AG04450 (cell line): ENCODE measurements around a stretch of chr1.

DNA sequence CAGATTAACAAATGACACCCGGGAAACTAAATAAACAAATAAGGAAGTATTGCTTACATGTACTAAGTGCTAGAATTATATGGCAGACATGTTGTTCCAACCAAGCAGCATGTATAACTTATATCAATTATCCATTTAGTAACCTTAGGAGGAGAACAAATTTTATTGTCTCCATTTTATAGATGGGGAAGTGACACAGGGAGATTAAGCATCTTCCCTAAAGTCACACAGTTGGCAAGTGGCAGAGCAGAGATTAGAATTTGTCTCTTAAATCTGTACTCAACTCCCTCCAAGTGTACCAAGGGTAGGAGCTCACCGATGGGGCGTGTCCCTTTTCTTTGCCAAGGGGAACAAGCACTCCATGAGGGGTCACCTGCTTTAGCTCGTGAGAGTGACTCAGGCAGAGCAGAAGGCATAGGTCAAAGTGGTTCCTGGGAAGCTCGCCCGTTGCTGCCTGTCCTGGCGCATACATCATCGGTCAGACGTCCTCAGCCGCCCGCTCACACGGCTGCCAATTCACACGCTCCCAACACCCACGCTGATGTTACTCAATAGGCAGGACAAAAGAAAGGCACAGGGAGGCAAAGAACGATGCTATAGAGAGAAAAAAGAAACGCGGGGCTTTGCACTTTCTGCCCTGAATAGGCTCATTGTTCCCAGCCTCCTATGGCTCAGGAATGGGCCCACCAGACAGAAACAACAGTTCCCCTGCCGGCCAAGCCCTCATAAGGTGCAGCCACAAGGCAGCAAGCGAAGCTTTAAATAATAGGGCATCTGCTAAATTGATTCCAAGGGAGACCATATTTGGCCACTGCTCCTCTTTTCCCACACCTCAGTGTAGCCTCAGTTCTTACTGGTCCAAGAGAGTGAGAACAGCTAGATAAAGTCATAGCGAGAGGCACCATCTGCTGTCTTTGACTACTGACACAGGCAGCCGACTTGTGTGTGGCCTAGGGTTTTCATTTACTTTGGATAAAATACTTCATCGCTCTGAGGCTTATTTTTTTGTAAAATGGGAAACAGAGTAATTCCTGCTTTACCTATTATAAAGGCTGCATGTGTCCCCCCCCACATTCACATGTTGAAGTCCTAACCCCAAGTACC lies 38.8 kb downstream of the VTCN1 start:
- CAGE, long polyA plus RNA, result no peak
- RRBS, result no CpG with 5 or more reads among the region's 22 CpGs

- CAGE, long polyA plus RNA, result no peak
- RRBS, result 0% methylated on average over 7 of the region's 39 CpGs
Observed at GRCh38 chr1:117605030-117605872, 597 bp upstream of the TENT5C start.

DNA sequence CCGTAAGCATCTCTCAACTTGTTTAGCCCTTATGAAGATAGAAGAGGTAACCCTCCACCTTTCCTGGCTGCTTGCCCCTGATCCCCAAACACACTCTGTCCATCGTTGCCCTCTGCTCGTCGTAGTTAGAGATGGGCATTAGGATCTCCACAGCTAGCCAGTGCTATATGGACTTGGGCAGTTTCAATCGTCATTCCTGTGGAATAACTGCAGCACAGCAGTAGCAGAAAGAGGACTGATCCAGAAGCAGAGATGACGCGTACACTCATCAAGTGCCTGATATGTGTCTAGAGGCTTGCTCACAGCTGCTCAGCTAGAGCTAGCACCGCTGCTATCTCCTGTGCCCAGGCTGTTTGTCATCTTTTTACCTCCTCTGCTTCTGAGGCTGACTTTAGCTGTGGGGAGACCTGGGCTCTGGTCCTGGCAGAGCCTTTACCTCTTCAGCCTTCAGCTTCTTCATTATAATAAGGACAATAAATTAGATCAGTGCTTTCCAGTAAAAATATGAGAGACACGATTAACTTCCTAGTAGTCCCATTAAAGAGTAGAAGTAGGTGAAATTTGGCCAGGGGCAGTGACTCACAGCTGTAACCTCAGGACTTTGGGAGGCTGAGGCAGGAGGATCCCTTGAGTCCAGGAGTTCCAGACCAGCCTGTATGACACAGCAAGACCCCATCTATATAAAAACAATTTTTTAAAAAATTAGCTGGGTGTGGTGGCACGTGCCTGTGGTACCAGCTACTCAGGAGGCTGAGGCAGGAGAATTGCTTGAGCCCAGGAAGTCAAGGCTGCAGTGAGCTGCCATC lies 5.4 kb downstream of the TENT5C start:
- CAGE, long polyA plus RNA, result no peak
- RRBS, result no CpG with 5 or more reads among the region's 10 CpGs

DNA sequence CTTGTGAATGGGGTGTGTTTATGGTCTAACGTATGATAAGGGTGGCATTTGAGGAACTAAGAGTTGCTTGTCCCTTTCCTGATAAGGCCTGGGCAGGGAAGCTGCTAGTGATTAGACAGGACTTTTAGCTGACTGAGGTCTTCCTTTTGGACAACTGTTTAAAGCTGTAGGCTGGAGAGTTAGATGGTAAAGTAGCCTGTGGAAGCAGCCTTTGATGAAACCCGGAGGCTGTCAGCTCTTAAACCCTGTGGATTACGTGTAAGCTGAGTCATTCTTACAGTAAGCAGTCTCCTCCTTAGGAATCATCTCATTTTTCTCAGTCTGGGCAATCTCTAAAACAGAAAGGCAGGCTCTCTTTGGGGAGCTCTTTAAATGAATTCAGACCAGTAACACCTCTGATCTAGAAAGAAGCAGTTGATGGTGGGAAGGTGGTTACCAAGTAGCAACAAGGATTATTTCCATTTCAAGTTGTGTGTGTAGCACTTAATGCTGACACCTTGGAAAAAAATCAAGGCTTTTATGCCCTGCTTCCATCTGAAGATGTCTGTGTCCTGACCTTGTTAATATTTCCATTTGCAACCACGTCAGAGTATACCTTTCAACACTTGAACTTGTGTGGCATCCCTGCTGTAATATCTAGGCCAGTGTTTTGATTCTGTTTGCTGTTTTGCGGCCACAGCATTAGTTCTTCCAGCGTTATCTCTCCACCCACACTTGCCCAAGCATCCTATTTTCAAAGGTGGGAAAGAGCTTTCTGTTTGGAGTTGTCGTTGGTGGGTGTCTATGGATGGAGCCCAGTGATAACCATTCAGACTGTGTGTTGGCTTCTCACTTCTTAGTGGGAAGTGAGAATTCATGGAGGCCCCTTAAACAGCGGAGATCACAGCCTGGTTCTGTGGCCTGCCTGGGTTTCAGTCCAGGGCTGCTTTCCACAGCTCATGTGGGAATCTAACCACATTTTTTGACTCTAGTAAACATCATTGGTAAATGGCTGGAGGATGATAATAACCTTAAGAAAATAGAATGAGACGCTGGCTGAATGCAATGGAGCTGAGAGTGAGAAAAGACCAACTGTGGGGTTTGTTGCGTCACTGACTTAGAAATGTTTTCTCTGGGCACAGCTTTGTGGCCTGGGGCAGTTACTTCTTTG lies 7.3 kb downstream of the TENT5C start:
- CAGE, long polyA plus RNA, result no peak
- RRBS, result no CpG with 5 or more reads among the region's 10 CpGs

- CAGE, long polyA plus RNA, result no peak
- RRBS, result no CpG with 5 or more reads among the region's 8 CpGs
Observed at GRCh38 chr1:117664063-117664912, 58.4 kb downstream of the TENT5C start.

- CAGE, long polyA plus RNA, result no peak
- RRBS, result no CpG with 5 or more reads among the region's 2 CpGs
Observed at GRCh38 chr1:117680226-117680580, 74.4 kb downstream of the TENT5C start.

DNA sequence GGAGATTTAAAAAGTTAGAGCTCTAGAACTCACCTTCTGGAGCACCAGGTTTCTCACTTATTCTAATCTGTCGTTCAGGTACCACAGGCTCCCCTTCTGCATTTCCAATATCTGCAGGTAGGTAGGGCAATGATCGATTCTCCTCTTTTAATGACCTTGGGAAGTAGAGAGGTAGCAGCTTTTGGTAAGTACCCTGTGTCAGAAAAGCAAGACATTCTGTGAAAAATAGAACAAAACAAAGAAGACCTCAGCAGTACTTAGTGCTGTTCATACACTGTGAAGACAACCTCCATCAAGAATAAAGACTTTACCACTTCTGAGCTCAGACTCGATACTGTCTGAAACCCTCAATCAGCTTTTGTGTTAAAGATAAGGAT lies 30.4 kb downstream of the GDAP2 start:
- CAGE, long polyA plus RNA, result no peak
- RRBS, result no CpG with 5 or more reads among the region's 3 CpGs

DNA sequence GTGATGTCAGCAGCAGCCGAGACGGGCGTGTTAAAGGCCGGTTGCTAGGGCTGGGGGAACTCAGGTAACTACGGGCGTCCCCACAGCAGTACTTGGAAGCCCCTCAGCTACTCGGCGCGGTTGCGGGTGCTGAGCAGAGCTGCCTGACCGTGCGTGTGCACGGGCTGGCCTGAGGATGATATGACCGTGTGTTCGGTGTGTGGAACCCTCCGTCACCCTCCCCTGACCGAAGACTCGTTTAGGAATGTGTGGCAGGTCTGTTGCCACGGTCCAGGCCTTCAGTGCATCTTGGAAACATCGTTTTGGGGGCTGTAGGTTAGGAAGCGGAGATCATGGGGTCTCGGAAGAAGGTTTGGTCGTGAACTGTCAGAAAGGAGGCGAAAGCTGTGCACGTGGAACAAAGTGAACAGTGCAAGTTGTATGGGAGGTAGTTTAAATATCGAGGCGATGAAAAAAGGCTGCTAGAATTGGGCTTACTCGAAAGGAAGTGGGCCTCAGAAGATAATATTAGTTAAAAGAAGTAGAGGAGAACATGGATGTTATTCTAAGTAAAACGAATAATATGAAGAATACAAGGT lies 411 bp downstream of the WDR3 start:
- CAGE, long polyA plus RNA, result no peak
- RRBS, result no CpG with 5 or more reads among the region's 29 CpGs

GRCh38 chr1:119294701-119295170 lies 73.8 kb upstream of the HAO2 start:
- CAGE, long polyA plus RNA, result no peak
- RRBS, result no CpG with 5 or more reads among the region's 2 CpGs

GRCh38 chr1:119492844-119493194 lies 14.2 kb upstream of the HSD3B1 start:
- CAGE, long polyA plus RNA, result no peak
- RRBS, result no CpG with 5 or more reads among the region's 2 CpGs

DNA sequence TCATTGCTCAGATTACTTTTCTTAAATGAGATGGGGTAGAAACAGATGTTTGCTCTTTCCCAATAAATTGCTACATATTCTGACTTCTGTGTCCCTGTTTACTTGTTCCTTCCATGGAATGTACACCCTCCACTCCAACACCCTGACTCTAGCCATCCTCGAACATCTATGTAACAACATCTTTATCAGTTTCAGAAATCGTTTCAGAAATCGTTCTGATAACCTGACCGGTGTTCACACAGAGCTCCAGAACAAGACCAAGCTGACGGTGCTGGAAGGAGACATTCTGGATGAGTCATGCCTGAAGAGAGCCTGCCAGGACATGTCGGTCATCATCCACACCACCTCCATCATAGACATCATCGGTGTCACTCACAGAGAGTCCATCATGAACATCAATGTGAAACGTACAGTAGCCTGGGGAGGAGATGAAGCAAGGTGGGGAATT lies 43.1 kb downstream of the ZNF697 start:
- CAGE, long polyA plus RNA, result no peak
- RRBS, result no CpG with 5 or more reads among the region's 8 CpGs

DNA sequence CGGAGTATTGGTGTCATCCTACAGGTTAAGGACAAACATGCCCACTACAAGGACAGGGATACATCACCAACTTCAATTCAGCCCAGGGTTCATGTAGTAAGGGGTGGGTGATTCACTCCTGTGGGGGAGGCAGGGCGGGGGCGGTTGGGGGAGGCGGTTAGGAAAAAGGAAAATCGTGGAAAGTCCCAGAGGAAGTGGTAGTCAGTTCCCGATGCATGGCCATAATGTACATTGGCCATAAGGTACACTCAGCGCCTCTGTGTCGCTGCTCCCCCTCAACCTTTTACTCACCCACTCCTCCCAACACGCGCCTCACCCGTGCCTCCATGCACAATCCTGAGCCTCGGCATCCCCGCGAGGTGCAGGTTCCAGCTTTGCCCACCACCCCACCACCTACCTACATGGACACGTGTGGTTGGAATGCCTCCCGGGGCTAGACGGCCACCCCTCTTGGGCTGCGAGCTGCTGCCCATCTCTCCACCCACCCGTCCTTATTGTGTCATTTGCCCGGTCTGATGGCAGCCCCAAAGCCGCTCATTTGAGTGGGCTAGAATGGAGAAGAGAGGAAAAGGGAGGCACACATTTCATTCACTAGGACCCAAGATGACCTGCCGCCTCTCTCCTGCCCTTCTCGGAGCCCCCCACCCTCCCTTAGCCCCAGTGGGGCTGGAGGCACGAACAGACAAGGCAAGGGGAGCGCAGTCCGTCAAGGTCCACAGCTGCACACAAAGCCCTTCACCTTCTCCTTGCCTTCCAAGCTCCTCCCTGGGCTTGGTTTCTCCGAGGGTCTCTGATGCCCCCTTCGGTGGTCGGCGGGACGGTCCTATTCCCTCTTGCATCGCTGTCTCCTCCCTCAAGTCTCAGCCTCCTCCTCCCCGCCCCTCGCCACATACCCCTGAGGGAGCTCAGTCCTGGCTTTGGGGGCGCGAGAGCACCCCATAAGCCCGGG lies 840 bp downstream of the ZNF697 start:
- CAGE, long polyA plus RNA, result no peak
- RRBS, result 2% methylated on average over 5 of the region's 37 CpGs

DNA sequence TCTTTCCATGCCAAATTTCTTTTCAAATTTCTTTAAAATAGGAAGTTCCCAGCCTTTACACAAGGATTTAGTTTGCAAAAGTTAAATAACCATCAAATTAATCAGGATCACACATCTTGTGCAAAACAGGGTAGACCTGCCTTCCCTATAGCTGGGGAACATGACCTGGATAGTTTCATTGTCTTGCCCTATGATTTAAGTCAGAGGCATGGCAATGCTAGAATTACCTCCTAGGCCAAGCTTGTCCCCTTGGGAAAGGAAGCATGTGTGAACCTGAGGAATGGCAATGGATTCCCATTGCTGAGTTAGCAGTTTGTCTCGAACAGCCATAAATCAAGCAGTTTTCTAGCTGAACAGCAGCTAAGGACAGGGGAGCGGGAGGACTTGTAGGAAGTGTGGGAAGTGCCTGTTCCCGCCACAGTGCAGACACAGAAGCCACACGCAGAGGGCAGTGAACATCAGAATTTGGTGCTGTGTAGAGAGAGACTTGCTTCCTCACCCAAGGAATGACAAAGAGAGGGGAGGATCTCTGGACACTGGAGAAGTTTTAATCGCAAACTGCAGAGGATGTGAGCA lies 3.7 kb downstream of the PHGDH start:
- CAGE, long polyA plus RNA, result no peak
- RRBS, result no CpG with 5 or more reads among the region's 5 CpGs

DNA sequence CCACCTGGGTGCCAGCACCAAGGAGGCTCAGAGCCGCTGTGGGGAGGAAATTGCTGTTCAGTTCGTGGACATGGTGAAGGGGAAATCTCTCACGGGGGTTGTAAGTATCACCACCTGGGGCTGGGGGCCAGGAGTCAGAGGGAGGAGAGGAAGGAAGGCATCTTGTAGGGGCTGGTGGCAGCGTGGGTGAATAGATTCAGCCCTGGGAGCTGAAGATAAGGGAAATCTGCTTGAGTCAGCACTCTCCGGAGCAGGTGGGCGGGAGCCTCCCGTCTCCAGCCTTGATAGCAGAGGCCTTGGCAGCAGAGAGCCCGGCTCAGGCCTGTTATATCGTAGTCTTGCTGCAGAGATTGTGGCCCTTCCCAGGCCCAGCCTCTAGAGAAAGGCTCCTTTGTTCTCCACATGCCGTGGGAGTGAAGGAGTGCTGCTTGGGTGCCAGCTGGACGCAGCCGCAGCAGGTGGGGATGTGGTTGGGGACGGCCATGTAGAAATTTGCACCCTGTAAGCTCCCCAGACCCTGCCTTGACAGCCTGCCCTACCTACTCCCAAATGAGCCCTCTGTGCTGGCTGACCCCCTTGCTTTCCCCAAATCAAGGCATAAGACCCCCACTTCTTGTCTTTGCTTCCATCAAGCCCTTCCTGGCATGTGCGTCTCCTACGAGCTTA lies 25.6 kb downstream of the PHGDH start:
- CAGE, long polyA plus RNA, result no peak
- RRBS, result 80% methylated on average over 4 of the region's 15 CpGs

- CAGE, long polyA plus RNA, result no peak
- RRBS, result no CpG with 5 or more reads among the region's 1 CpG
Observed at GRCh38 chr1:119765672-119766087, 3.0 kb downstream of the HMGCS2 start.

- CAGE, long polyA plus RNA, result no peak
- RRBS, result no CpG with 5 or more reads among the region's 3 CpGs
Observed at GRCh38 chr1:119973912-119974537, 77.7 kb upstream of the ADAM30 start.

DNA sequence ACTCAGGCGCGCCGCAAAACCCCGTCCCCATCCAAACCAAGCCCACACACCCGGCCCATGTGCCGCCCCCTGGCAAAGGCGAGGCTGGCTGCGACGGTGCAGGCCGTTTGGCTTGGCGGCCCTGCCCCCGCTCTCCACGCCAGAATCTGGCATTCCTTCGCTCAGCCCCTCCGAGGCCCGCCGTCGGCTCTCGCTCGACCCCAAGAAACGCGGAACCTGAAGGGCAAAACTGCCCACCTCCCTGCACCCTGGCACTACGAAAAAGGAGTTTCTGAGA lies 736 bp downstream of the NOTCH2 start:
- CAGE, long polyA plus RNA, result no peak
- RRBS, result no CpG with 5 or more reads among the region's 23 CpGs

DNA sequence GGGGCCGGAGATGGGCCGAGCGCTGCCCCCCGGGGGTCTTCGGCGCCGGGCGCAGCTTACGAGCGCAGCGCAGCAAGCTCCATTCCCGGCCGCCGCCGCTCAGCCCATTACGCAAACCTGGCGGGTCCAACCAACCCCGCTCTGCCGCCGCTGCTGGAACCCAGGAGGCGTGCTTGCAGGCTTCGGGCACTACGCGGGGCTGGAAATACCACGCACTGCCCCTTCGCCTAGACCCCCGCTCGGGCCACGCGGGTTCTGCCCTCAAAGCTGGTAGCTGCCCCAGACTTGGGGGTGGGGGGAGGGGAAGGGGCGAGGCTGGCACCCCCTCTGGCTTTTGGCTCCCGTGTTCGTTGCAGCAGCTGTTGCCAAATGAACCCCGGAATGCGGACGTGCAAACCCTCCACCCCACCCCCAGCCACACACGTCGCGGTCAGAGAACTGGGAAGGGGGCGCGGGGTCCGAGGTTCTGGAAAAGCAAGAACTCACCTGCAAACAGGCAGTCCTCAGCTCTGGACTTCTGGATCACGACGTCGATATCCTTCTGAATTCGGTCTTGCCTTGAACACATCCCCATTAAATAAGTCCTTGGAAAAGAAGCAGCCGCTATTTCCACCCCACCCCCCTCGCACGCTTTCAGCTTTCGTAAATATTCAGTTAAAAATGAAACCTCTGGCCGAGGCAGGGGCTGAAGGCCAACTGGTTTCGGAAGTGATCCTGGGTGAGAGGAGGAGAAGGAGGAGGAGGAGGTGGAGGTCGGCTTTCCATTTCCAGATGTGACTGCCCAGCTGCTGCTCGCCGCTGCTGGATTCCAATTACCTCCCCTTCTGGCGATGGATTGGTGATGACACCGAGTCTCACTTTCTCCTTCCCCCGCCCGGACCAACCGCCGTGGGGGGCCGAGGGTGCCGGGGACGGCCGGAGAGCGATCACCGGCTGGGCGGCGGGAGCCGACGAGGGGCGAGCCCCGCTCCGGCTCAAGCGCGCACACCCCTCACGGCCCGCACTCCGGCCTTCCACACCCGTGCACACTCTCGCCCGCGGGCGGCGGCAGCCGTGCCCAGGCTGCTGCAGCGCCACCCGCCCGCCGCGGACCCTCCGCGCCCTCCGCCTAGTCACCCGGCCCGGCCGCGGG lies 73.2 kb upstream of the NBPF8 start:
- CAGE, long polyA plus RNA, result no peak
- RRBS, result no CpG with 5 or more reads among the region's 98 CpGs

DNA sequence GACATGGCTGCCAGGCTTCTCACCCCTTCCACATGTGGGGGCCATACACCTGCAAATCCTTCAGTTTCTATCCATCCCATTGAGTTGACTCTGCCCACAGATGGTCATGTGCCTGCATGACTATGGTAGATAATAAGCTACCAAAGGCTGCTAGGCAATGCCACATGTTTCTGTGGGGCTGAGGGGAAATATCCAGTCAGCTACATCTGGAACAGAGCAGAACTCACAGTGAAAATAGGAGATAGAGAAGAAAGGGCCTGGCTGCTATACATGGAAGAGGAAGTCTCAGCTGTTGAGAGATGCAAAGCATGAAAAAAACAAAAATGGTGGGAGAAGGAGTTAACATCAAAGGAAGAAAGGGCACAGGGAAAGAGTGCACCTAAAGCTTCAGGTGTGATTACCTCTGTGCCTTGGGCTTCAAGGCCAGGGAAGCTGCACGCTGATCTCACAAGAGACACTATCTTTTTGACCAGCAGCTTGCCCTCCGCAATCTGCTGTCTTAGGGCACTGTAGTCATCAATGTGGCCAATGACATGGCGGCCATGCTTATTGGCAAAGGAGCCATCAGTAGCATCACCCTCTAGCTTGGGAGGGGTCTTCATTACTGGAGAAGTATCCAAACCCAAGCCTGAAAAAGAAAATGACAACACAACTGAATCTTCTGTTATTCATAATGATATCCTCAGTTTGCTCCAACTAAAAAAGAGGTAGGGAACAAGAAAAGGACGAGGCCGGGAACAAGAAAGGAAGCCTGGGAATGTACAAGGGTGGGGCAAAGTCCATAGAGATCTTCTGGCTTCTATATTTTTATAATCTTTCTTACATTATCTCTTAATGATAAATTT lies 79.2 kb downstream of the NBPF8 start:
- CAGE, long polyA plus RNA, result no peak
- RRBS, result no CpG with 5 or more reads among the region's 5 CpGs

DNA sequence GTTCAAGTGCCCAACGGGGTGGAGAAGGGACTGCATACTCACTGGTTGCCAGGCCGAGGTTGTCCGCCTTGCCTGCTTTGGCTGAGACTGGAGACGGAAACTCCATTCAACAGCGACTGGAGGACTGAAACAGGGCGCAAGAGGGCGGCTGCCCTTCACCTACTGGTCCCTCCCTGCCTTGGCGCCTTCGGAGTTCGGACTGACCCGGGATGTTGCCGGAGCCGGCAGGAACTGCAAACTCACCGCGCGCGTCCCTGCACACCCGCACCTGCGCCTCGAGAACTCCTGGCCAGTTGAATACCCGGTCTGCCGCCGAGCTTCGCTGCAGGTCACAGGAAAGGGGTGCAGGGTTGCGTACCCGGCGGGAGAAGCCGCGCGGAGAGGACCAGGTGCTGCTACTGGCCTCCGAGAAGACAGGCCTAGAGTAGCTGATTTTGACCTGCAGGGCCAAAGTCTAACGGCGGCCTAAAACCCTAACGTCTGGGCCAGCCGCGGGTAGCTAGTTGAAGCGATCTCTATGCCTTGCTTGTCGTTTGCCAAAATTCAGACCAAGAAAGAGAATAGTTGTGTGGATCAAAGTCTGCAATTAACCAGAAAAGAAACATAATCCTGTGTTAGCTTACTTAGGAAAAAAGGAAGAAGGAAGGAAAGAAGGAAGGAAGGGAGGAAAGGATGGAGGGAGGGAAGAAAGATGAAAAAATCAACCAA lies 132.8 kb downstream of the FAM72B start:
- CAGE, long polyA plus RNA, result no peak
- RRBS, result no CpG with 5 or more reads among the region's 38 CpGs